Gastroesophageal sphincter (tissue), 4 donors: ENCODE data around the genes FGF22 and R3HDM4.

DNA sequence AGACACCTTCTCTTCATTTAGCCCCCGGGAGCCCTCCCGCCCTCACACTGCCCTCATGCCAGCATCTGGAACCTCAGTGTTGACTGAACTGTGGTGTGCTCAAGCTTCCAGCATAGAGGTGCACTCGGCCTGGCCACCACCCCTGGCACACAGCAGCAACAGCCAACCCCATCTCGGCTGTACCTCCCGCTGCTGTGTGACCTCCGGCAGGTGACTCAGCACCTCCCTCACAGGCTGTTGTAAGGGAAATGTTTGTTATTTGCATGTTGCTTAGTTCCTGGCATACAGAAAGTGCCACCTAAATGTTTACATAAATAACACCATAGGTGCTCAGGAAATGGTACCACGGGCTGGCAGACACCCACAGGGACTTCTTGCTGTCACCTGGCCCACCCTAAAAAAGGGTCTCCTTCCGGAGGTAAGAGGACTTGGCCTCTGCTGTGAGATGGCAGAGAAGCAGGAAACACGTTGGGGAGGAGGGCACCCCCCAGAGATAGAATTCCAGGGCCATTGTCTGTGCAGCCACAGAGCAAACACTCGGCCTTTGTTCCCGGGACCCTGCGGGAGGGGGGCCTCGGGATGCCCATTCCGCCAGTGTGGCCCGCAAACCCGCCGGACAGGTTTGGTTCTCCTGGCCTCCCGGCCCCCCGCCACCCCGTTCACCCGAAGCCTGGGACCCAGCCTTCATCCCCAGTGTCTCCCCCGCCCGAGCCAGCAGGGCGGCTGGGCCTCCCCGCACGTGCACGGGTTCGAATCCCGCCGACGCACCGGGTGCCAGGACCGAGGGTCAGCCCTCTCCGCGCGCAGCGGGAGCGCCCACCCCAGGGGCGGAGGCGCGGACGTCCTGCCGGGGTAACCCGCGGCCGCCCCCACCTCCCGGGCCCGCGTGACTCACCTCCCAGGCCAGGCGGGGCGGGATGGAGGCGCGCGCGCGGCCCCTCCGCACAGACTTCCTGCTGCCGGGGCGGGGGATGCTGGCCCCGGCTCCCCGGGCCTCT lies 847 bp downstream of the PLPP2 start:
- PRO-cap, result no peak
- RAMPAGE, long total RNA, 4 experiments, result no peak in any of the 4 experiments

- PRO-cap, result no peak
- RAMPAGE, long total RNA, 4 experiments, result no peak in any of the 4 experiments
Observed at GRCh38 chr19:474194-474820, 476 bp downstream of the ODF3L2 start.

DNA sequence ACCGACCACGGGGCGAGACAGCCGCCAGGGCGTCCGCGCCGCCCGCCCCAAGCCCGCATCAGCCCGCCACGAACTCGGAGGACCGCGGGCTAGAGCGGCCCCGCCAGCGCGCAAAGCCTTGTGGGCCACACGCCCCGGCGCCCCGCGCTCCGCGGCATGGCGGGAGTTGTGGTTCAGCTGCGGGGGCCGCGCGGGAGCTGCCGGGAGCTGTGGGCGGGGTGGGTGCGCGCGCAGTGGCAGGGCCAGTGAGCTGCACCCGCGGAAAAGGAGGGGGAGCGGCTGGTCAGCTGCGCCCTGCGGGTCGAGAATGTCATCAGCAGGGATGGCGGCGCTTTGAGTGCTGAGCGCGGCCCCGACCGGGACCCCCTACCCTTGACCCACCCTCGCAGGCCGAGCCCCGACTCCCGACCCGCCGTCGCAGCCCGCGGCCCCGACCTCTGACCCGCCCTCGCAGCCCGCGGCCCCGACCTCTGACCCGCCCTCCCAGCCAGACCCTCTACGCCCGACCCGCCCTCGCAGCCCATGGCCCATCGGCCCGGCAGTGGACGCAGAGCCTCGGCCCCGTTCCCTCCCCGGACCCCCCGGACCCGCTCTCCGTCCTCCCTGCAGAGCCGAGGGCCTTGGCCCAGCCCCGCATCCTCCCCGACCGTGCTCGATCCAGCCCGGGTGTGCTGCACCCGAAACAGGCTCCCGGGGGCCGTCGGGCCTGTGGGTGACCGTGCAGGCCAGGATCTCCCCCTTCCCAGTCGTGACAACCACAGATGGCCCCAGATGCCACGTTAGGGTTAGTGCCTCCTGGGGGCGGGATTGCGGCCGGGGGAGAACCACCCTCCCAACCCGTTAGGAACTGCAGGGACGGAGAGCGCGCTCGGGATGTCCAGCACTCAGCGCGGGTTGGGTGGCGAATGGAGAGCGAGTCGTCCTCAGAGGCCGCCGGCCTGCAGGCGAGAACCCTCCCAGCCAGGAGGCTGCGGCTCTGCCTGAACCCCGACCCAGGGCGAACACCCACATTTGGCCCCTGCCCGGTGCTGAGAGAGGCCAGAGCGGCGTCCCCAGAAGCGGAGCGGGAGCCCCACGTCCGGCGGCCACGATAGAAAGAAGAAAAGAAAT lies 7.0 kb upstream of the MADCAM1 start:
- PRO-cap, result bidirectional peak, plus-strand start at position 274 of the sequence, minus-strand start at position 65 of the sequence
- RAMPAGE, long total RNA, 4 experiments, result no peak in any of the 4 experiments

- PRO-cap, result no peak
- RAMPAGE, long total RNA, 4 experiments, result no peak in any of the 4 experiments
Observed at GRCh38 chr19:540948-541774, 2.7 kb upstream of the GZMM start.

DNA sequence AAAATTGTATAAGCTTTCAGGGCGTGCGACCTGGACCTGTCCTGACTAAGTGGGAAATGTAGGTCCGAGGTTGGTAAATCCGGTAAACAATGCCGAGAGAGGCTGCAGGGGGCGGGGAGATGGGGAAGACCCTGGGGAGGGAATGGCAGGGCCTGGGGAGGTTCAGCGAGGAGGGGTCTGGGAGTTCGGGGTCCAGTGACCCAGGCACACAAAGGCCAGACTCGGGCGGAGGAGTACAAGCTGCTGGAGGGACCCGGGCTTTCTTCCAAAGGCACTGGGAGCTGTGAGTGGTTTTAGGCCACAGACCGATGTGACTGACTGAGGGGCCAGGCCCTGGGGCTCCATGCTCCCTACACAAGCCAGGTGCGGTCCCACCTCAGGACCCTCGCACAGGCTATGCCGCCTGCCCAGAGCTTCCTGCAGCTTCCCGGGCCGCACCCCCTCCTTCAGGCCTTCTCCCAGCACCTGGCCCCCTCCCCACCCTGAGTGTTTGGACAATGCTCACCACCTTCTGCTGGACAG lies 3.1 kb upstream of the HCN2 start:
- PRO-cap, result no peak
- RAMPAGE, long total RNA, 4 experiments, result no peak in any of the 4 experiments

GRCh38 chr19:639401-640237 lies at the start of gene FGF22:
TSS of gene FGF22 (plus strand) at chr19:639879.
- PRO-cap, result bidirectional peak, plus-strand start at chr19:639926, minus-strand start at chr19:639633; unidirectional peak, plus-strand start at chr19:640074
- RAMPAGE, long total RNA, 4 experiments, result no peak in any of the 4 experiments

- PRO-cap, result no peak
- RAMPAGE, long total RNA, 4 experiments, result no peak in any of the 4 experiments
Observed at GRCh38 chr19:662084-662582, 881 bp downstream of the RNF126 start.

DNA sequence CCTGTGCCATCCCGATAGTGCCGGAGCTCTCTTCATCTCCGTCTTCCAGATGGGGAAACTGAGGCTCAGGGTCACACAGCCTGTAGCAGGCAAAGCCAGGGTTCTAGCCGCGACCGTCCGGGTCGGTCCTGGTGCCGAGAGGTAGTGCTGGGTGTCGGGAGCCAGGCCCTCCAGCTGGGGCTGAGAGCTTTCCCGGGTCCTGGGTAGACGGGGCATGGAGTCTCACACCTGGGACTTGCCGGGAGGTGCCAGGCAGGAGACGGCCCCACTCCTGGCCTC lies 516 bp downstream of the FSTL3 start:
- PRO-cap, result bidirectional peak, plus-strand start at position 145 of the sequence, minus-strand start at position 146 of the sequence
- RAMPAGE, long total RNA, 4 experiments, result no peak in any of the 4 experiments

GRCh38 chr19:681798-683124 lies 6.1 kb downstream of the FSTL3 start:
- PRO-cap, result no peak
- RAMPAGE, long total RNA, 4 experiments, result start-site peak on the plus strand in 1 of 4 experiments, at chr19:682790-682869 at its widest, 7 reads per replicate

GRCh38 chr19:710743-711287 lies 2.1 kb downstream of the PALM start:
- PRO-cap, result no peak
- RAMPAGE, long total RNA, 4 experiments, result no peak in any of the 4 experiments

- PRO-cap, result no peak
- RAMPAGE, long total RNA, 4 experiments, result no peak in any of the 4 experiments
Observed at GRCh38 chr19:730257-730633, 20.7 kb upstream of the MISP start.

- PRO-cap, result no peak
- RAMPAGE, long total RNA, 4 experiments, result no peak in any of the 4 experiments
Observed at GRCh38 chr19:751494-752266, 768 bp downstream of the MISP start.

- PRO-cap, result no peak
- RAMPAGE, long total RNA, 4 experiments, result no peak in any of the 4 experiments
Observed at GRCh38 chr19:768547-768893, 17.6 kb downstream of the MISP start.

GRCh38 chr19:804776-805300 lies 7.6 kb downstream of the PTBP1 start:
- PRO-cap, result no peak
- RAMPAGE, long total RNA, 4 experiments, result no peak in any of the 4 experiments

- PRO-cap, result no peak
- RAMPAGE, long total RNA, 4 experiments, result no peak in any of the 4 experiments
Observed at GRCh38 chr19:810901-811815, 10.6 kb downstream of the PLPPR3 start.

- PRO-cap, result no peak
- RAMPAGE, long total RNA, 4 experiments, result no peak in any of the 4 experiments
Observed at GRCh38 chr19:813420-814070, 8.2 kb downstream of the PLPPR3 start.

- PRO-cap, result bidirectional peak, plus-strand start at chr19:850728, minus-strand start at chr19:850563; bidirectional peak, plus-strand start at chr19:850997, minus-strand start at chr19:850985
- RAMPAGE, long total RNA, 4 experiments, result start-site peak on the plus strand in 1 of 4 experiments, at chr19:850989-851032 at its widest, 11 reads per replicate
Observed at GRCh38 chr19:850209-851260, 1.6 kb upstream of the ELANE start.

- PRO-cap, result no peak
- RAMPAGE, long total RNA, 4 experiments, result no peak in any of the 4 experiments
Observed at GRCh38 chr19:875094-875797, 15.8 kb downstream of the CFD start.

GRCh38 chr19:899923-900444 lies 7.0 kb upstream of the MED16 start:
- PRO-cap, result no peak
- RAMPAGE, long total RNA, 4 experiments, result no peak in any of the 4 experiments

DNA sequence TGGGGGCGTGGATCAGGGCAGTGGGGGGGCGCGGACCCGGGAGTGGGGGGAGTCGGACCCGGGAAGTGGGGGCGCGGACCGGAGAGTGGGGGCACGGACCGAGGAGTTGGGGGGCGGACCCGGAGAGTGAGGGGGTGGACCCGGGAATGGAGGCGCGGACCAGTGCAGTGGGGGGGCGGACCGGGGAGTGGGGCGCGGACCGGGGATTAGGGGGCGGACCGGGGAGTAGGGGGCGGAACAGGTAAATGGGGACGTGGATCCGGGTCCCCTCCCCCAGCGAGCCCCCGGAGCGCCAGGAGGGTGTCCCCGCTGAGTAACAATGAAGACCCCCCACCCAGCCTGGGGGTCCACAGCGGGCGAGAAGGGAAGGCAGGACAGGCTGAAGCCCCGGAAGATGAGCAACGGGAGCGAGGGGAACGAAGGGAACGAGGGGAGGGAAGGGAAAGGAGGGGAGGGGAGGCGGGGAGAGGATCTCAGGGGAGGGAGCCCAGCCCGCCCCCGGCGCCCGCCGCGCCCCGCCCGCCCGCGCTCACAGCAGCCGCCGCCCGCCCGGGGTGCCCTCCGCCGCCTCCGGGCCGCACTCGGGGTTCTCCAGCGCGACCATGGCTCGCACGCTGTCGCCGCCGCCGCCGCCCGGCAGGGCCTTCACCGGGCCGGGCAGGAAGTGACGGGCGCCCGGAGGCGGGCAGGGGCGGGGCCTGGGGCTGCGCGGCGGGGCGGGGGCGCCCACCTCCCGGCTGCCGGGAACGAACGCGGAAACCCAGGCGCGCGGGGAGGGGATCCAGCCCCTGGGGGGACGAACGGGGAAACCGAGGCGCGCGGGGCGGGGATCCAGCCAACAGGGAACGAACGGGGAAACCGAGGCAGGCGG lies at the start of gene R3HDM4:
R3HDM4 (minus strand) TSS at position 666 of the 871 bp plus-strand sequence.
- PRO-cap, result bidirectional peak, plus-strand start at position 729 of the sequence, minus-strand start at position 666 of the sequence
- RAMPAGE, long total RNA, 4 experiments, result no peak in any of the 4 experiments